Colonic mucosa (tissue), 1 donor: ENCODE results near the gene ZNF722.

- PRO-cap, result no peak
Measured at GRCh38 chr7:55593585-55593923, 21.3 kb upstream of the VOPP1 start.

DNA sequence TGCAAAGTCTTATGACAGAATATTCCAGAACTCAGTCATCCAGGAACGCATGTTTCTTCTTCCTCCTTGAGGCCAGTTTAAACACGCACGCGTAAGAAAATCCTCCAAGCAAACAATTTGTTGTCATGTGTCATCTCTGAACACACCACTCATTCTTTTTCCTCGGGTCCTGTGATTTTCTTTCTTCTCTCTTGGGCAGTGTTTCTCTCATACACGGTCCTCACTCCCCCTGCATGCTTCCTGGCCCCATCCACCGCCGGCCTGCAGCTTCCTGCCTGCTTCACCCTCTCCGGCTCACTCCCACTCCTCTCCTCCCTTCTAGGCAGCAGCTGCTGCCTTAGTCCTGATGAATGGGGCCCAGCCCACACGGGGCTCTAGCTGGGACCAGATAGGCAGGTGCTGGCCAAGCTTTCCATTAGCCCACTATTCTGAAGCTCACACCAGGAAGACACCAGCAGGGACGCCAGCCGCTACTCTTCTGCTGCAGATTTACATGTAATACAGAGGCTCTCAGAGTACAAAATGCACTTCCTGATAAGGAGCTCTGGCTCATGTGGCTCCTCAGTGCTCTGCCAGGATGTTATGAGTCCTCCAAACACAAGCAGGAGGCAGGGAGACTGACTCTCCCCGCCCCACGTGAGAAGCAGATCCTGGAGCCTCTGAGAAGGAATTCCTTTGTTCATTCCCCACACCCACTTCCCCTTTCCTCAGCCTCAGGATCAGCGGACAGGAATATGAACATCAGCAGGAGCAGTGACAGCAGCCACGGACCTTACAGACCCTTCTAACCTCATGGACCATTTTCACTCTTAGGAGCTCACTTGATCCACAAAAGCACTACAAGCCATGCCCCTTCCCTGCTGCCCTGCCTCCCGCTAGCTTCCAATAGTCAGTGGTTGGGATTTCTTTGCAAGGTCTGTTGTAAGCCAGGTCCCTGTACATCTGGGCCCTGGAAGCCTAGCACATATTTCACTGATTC lies 117.0 kb upstream of the VOPP1 start:
- PRO-cap, result unidirectional peak, minus-strand start at position 584 of the sequence

DNA sequence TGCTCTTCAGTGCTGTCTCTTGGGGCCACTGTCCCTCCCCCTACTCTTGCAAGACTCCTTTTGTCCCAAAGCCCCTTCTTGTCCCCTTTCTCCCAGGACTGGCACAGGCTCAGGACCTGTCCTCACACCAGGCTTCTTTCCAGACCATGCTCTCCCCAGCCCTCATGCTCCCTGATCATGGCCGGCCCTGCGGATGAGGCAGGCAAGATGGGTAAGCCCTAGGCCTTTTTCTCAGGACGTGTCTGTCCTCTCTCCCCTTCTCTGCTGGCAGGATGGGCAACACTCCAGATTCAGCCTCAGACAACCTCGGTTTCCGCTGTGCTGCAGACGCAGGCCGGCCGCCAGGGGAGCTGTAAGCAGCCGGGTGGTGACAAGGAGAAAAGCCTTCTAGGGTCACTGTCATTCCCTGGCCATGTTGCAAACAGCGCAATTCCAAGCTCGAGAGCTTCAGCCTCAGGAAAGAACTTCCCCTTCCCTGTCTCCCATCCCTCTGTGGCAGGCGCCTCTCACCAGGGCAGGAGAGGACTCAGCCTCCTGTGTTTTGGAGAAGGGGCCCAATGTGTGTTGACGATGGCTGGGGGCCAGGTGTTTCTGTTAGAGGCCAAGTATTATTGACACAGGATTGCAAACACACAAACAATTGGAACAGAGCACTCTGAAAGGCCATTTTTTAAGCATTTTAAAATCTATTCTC lies 13.3 kb downstream of the PHKG1 start:
- PRO-cap, result no peak

GRCh38 chr7:56104844-56105357 lies 1.4 kb downstream of the CHCHD2 start:
- PRO-cap, result no peak

DNA sequence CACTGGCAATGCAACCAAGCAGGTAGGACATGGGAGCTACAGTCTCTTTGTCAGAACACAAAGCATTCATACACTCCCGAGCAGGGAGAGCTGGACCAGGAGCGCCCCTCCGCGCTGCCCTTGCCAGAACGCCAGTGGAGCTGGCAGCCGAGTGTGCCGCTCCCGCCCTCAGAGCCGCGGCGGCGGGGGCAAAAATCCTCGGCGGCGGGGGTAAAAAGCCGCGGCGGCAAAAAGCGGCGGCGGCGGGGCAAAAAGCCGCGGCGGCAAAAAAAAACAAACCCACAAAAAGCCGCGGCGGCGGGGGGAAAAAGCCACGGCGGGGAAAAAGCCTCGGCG lies 418.0 kb downstream of the ZNF716 start:
- PRO-cap, result no peak

DNA sequence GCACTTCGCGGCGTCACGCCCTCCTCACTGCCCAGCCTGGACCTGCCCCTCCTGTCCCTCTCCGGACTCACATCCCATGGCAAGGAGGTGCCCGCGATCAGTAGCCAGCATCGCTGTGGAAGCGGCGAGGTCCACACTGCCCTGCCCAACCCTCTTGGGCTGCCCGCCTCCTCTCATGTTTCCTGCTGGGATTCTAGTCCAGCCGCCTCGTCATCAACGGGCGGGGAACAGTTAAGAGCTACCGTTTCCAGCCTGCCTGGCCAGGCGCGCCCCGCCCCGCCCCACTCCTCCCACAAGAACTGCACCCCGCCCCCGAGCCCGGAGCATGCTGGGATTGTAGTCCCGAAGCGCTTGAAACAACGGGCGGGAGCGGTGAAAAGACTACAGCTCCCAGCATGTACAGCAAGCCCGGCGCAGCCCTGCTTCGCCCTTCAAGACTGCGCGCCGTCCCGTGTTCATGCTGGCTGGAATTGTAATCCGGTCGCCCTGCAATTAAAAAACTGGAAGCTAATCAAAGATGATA lies 930.5 kb upstream of the ZNF722 start:
- PRO-cap, result no peak

- PRO-cap, result no peak
Measured at GRCh38 chr7:63925244-63925516, 73.5 kb upstream of the ZNF722 start.

GRCh38 chr7:63998577-63999014 lies at the start of gene ZNF722:
Gene ZNF722 (plus strand): TSS chr7:63998849.
- PRO-cap, result no peak

GRCh38 chr7:64637894-64638661 lies 27.9 kb upstream of the ZNF107 start:
- PRO-cap, result no peak

GRCh38 chr7:64890668-64891273 lies 12.3 kb upstream of the ZNF273 start:
- PRO-cap, result no peak

GRCh38 chr7:65037867-65038735 lies 31.6 kb upstream of the ERV3-1 start:
- PRO-cap, result unidirectional peak, plus-strand start at chr7:65038264; unidirectional peak, plus-strand start at chr7:65038338

DNA sequence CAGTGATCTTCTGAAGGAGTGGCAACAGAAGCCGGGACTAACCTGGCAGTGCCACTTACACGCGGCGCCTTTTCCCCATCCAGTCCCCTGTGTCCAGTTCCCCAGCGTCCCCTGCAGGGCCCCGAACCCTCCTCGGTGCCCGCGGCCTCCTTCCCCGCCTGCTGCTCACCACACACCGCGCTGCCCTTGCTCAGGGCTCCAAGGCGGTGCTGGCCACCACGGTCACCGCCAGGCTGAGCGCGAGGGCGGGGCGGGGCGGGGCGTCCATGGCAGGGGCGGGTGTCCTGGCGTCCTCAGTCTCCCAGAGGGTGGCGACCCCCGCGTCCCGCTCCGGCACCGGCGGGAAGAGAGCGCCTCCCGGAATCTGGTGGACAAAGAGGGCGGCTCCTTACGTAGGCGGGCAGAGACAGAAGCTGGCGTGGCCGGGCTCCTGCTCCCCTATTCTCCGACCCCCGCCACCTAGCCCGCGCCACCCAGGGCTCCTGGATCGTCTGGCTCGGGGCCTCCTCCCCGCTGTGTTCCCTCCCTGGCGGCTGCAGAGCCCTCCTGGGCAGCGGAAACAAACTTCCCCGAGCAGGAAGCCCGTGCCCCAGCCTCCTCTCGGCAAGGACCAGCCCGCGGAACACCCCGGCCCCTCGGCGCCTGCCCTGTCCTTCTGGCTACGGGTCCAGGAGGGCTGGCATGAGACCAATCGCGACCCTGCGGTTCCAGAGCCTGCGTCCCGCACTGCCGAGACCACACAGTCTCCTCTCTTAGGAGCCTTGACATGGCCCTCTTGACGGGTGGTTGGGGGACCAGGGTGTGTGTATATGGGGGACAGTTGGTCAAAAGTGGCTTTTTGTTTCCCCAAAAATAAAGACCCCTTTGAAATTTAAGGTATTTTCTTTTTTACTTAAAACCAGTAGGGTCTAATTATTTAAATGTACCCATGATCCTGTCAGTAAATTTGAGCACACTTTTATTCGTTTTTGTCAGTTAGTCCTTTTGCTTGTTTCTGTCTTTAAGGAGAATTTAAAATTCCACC lies 133.8 kb upstream of the ZNF92 start:
- PRO-cap, result no peak

- PRO-cap, result no peak
Measured at GRCh38 chr7:65920173-65920938, 47.5 kb downstream of the VKORC1L1 start.

- PRO-cap, result no peak
Measured at GRCh38 chr7:65952988-65953637, 28.9 kb downstream of the GUSB start.

- PRO-cap, result no peak
Measured at GRCh38 chr7:65960480-65961307, 21.3 kb downstream of the GUSB start.

- PRO-cap, result no peak
Measured at GRCh38 chr7:66043589-66044185, 31.9 kb upstream of the ASL start.

GRCh38 chr7:66114983-66115768 lies 529 bp downstream of the CRCP start:
- PRO-cap, result bidirectional peak, plus-strand start at chr7:66115353, minus-strand start at chr7:66115181; unidirectional peak, minus-strand start at chr7:66115430

GRCh38 chr7:66238255-66238774 lies 33.2 kb downstream of the TPST1 start:
- PRO-cap, result no peak

DNA sequence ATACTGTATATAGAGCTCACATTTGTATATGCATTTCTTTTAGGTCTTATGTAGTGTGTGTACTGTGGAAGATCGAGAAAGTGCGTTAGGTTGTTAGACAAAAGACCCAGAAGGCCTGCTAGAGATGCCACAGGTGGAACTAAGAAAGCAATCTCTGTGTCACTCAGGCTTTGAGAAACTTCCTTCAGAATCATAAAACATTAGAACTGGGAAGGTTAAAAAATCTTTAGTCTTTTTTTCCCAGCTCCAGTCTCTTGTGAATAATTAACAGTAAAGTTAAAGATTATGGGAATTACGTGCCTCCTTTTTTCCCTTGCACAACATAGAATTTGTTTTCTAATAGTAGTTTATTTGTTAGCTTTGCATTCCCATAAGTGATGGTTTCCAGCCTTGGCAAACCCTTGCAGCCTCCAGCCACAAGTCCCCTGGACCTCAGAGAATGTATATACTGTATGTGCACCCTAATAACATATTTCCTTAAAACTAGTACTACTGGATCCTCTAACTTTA lies 128.3 kb downstream of the TPST1 start:
- PRO-cap, result no peak

GRCh38 chr7:66493185-66494211 lies 135.2 kb upstream of the KCTD7 start:
- PRO-cap, result bidirectional peak, plus-strand start at chr7:66493729, minus-strand start at chr7:66493554